HEK293 (cell line): ENCODE data around the gene HID1.

DNA sequence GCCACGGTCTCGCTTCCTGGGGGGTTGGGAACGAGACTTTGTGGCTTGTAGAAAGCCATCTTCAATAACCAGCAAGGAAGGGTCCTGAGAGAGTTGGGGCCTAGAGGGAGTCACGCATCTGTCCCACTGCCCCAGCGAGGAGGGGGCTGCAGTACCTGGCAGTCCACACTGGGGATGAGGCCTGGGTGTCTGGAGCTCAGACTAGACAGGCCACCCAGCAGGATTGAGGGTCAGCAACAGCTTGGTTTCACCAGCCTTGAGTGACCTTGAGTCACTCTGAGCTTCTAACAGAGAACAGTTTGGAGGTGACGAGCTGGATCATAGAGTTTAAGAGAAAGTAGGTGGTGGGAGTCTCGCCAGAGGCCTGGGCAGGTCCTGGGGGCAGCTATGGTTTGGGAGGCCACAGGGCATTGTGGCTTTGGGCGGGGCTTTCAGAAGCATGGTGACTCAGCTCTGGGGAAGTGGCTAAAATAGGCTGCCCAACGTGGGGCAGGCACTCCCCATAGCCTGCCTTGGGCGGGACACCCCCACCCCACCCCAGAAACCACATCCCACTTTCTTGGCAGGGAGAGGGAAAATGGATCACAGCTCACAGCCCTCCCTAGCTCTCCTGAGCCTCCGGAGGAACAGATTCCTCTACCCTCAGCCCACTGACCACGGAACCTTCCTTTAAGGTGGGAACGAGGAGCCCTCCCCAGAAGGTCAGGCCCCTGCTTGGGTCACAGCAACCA lies 20.5 kb downstream of the CDC42EP4 start:
- PRO-cap, result no peak
- RRBS, 2 experiments, result no CpG with 5 or more reads among the region's 13 CpGs

GRCh38 chr17:73311352-73311891 lies 379 bp downstream of the CDC42EP4 start:
- PRO-cap, result unidirectional peak, minus-strand start at chr17:73311664
- RRBS, 2 experiments, result 2 to 3% methylated on average over 4 to 7 of the region's 53 CpGs

DNA sequence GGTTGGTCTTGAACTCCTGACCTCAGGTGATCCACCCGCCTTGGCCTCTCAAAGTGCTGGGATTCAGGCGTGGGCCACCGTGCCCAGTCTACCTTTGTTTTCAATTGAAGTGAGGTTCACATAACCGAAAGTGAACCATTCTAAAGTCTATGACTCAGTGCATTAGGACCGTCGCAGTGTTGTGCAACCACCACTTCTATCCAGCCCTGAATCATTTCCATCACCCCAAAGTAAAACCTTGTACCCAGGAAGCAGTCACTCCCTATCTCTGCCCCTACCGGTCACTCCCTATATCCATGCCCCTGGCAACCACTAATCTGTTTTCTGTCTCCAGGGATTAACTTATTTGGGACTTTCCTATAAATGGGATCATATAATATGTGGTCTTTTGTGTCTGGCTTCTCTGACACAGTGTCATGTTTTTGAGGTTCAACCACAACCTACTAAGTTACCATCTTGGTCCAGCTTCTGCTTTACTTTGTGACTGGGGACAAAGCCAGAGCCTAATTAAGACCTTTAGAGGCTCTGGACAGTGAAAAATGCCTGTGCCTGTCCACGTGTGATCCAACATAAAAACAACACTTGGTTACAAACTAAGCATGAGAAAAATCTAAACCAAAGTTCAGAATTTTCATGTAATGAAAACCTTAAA lies 28.4 kb upstream of the CDC42EP4 start:
- PRO-cap, result no peak
- RRBS, 2 experiments, result no CpG with 5 or more reads among the region's 8 CpGs

- PRO-cap, result no peak
- RRBS, 2 experiments, result no CpG with 5 or more reads among the region's 2 CpGs
These were observed 74.0 kb upstream of the SDK2 start for GRCh38 chr17:73718288-73718591.

- PRO-cap, result no peak
- RRBS, 2 experiments, result no CpG with 5 or more reads among the region's 12 CpGs
These were observed 103.4 kb upstream of the SDK2 start for GRCh38 chr17:73747517-73748079.

GRCh38 chr17:74178125-74178537 lies 25.3 kb upstream of the RPL38 start:
- PRO-cap, result no peak
- RRBS, 2 experiments, result no CpG with 5 or more reads among the region's 4 CpGs

DNA sequence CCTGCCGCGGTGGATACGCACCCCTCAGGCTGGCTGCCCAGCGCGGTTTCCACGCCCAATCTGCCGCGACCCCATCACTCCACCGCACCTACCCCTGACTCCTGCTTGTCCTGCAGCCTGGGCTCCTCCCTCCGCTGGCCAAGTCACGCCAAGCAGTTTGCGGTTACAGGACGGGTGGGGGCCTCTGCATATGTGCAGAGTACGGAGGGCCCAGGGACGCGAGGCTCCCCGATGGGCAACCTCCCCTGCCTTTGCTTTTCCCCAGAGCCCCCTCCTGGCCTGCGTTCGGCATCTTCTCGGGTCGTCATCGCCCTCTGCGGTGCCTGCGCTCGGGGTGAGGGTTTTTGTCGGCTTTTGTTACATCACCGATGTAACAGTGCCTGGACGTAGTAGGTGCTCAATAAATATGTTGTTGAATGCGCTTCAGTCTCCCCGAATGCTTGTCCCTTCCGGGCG lies 911 bp upstream of the TTYH2 start:
- PRO-cap, result bidirectional peak, plus-strand start at position 191 of the sequence, minus-strand start at position 62 of the sequence; bidirectional peak, plus-strand start at position 368 of the sequence, minus-strand start at position 318 of the sequence
- RRBS, 2 experiments, result 78 to 80% methylated on average over 2 of the region's 32 CpGs

DNA sequence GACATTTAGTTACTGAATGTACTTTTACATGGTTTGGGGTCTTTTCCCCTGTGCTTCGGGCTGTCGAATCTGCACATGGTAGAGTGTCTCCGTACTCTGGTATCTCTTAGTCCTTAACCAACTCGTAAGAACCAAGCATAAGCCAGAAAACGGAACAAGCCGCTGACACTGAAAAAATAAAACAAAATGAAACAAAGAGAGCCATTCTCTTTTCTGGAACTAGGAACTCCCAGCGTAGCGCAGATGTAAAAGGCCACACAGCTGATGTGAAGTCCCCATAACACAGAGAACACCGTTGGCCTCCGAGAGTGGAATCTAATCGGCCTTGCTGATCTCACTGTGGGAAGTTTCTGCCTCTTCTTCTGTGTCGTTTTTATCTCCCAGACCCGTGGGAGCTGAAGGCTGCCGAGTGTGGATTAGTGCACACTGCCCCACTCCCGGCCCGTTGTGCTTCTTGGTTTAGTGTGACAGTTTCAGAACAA lies 21.6 kb downstream of the TTYH2 start:
- PRO-cap, result no peak
- RRBS, 2 experiments, result no CpG with 5 or more reads among the region's 16 CpGs

- PRO-cap, result no peak
- RRBS, 2 experiments, result no CpG with 5 or more reads among the region's 15 CpGs
These were observed 984 bp upstream of the KIF19 start for GRCh38 chr17:74324917-74325567.

DNA sequence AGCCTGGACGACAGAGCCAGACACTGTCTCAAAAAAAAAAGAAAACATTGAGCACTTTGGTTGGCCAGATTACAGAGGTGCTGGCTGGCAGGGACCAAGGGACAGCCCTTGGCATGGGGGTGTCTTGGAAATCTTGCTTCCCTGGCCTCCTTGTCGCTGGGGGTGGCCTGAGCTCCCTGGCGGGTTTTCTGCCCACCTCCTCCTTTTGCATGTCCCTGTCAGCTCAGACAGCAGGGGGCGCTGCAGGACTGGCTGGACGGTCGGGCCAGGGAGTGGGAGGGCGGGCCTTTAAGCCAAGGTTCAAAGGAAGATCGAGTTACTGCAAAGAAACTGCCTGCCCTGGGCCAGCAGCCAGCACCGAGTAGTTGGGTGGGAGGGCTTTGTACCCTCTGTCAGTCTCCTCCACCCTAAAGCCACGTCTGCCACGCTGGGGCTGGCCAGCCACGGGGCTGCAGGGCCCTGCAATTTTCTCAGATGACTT lies 12.1 kb downstream of the GPR142 start:
- PRO-cap, result no peak
- RRBS, 2 experiments, result no CpG with 5 or more reads among the region's 12 CpGs

- PRO-cap, result no peak
- RRBS, 2 experiments, result no CpG with 5 or more reads among the region's 5 CpGs
These were observed 5.5 kb upstream of the GPRC5C start for GRCh38 chr17:74426395-74426814.

- PRO-cap, result no peak
- RRBS, 2 experiments, result no CpG with 5 or more reads among the region's 18 CpGs
These were observed 13.4 kb upstream of the CD300A start for GRCh38 chr17:74452948-74453598.

DNA sequence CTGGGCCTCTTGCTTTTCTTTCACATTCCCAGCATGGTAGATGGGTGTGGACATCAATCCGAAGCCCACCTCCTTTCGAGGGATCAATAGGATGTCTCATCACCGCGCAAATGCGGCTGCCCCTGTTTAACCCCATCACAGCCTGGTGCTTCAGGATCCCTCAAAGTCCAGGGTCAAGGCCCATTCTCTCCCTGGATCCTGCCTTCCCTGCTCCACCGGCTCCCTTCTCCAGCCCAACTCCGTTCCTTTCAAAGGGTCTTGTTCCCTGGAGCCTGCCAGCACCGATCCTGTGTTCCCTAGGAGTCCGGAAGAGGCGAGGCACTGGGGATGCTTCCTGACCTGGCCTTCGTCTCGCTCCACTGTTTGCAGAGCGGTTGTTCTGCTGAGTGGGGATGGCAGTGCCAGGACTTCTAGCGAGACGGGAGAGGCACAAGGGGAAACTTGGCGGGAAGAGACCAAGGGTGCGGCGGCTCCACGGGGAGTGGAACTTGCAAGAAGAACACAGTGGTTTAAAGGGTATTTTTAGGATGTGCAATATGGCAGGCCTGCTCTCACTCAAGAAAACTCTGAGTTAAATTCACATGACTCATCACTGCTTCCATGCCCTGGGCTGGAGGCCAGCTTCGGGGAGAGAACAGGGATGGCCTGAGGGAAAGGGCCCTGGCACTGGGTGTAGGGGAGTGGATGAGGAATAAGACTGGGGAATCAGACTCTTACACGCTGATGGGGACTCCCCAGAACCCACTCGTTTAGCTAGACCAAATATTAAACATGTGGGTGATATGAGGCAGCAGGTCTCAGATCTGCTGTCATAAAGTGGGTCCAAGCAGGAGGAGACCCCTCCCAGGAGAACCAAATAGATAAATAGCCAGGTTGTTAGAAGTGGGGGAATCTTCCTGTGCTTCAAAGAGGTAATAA lies 13.2 kb upstream of the CD300LD start:
- PRO-cap, result no peak
- RRBS, 2 experiments, result 72 to 76% methylated on average over 4 of the region's 22 CpGs

GRCh38 chr17:74621951-74622273 lies 1.6 kb downstream of the CD300E start:
- PRO-cap, result no peak
- RRBS, 2 experiments, result no CpG with 5 or more reads among the region's 3 CpGs

DNA sequence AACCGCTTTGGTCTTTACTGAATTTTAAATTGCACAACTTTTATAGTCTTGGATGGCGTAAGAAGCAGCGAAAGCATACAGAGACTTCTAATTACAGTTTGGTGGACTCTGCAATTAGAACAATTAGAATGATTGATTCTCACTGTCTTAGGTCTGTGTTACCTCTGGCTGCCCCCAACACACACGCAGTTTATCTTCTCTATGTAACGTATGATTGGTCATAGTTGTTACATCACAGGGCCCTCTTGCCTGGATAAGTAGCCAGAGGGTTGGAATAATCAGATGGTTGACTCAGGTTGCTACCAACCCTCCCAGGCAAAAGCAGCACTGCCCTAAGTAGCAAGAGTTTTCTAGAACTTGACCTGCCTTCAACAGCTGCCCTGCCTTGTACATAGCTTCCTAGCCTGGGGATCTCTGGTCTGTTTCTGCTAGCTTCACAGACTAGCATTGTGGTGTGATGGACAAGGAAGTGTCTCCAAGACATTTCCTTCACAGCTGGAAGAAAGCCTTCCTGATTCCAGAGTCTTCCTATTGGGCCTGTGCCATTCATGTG lies 1.8 kb downstream of the TMEM104 start:
- PRO-cap, result no peak
- RRBS, 2 experiments, result no CpG with 5 or more reads among the region's 5 CpGs

DNA sequence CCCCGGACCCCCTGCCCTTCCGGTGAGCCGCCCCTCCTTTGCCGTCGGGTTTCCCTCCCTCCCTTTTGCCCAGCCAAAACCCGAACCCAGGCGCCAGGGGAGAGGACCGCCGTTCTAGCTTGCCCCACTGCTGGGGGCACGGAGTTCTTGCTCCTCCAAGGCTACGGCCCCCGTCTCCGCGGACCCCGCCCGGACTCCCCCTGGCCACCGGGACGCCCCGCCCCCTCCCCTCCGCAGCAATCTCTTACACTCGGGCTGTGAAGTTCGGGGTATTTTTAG lies 250 bp downstream of the GRIN2C start:
- PRO-cap, result no peak
- RRBS, 2 experiments, result 2 to 4% methylated on average over 6 of the region's 22 CpGs

DNA sequence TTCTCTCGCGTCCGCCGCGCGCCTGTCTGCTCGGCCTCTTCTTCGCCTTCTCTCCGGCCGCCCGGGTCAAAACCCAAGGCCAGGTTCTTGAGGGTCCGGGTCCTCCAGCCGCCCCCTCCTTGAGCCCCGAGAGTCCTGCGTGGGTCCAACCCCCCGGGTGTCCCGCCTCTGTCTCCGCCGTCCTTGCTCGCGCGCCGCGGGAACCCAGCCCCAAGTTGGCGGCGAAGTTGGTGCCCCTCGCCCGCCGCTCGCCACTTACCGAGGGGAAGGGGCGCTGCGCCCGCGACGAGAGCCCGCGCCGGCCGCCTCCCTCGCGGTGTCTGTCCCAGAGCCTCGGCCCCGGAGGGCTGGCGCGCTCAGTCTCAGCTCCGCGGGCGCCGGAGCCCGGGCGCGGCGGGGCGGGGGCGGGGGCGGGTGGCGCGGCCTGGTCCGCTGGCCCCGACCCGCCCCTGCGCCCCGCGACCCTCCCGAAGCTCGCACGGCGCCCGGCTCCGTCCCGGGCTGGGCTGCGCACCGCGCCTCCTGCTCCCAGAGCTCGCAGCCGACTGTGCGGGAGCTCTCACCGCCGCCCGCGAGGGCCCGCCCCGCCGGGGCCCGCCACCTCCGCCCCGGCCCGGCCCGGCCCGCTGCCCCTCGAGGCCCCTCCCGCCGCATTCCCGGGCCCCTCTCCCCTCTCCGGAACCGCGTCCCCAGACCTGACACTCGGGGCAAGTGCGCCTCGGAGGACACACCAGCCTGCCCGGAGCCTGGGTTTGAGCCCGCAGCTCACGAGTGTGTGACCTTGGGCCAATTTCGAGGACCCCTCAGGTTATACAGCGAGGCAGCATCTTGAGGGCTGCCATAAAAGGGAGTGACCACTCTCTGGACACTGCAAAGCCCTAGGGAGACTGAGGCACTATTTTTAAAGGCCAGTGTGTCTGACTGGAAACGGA lies 1.8 kb upstream of the GRIN2C start:
- PRO-cap, result no peak
- RRBS, 2 experiments, result 33 to 95% methylated on average over 37 to 41 of the region's 107 CpGs

GRCh38 chr17:74872511-74872813 lies 332 bp downstream of the FDXR start:
- PRO-cap, result bidirectional peak, plus-strand start at chr17:74872721, minus-strand start at chr17:74872724
- RRBS, 2 experiments, result no CpG with 5 or more reads among the region's 14 CpGs

DNA sequence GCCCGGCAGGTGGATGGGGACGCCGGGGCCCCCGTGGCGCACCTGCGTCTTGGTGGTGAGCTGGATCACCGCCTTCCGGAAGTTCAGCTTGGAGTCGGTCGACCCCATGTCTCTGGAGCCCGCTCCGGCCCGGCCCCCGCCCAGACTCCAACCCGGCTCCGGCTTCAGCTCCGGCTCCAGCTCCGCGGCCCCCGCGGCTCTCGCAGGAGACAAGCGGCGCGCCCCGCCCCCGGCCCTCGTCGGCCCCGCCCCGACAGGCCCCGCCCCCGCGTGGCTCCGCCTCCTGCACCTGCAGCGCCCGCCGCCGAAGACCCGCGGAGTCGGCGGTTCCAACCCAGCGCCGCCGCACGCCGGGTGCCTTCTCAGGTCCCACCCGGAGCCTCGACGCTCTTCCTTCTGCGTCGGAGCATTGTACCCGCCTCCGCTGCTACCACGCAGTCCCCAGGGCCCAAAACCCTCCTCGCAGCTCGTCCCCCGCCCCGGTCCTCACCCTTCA lies at the start of gene HID1:
HID1 (minus strand) TSS at position 211 of the 496 bp plus-strand sequence.
- PRO-cap, result bidirectional peak, plus-strand start at position 317 of the sequence, minus-strand start at position 181 of the sequence
- RRBS, 2 experiments, result 2 to 6% methylated on average over 25 to 30 of the region's 60 CpGs

DNA sequence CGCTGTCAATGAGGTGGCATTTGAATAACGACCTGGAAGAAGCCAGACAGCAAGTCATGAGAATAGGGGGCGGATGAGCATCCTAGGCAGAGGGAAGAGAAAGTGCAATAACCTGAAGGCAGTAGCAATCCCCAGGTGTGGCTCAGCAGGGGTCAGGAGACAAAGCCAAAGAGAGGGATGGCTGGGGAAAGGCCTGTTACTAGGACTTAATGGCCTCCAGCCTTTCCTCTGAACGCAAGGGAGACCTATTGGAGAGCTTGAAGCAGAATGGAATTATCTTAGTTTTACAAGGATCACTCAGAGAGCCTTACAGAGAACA lies 1.2 kb downstream of the MRPL58 start:
- PRO-cap, result no peak
- RRBS, 2 experiments, result no CpG with 5 or more reads among the region's 4 CpGs